ENCODE data around the gene REN.

DNA sequence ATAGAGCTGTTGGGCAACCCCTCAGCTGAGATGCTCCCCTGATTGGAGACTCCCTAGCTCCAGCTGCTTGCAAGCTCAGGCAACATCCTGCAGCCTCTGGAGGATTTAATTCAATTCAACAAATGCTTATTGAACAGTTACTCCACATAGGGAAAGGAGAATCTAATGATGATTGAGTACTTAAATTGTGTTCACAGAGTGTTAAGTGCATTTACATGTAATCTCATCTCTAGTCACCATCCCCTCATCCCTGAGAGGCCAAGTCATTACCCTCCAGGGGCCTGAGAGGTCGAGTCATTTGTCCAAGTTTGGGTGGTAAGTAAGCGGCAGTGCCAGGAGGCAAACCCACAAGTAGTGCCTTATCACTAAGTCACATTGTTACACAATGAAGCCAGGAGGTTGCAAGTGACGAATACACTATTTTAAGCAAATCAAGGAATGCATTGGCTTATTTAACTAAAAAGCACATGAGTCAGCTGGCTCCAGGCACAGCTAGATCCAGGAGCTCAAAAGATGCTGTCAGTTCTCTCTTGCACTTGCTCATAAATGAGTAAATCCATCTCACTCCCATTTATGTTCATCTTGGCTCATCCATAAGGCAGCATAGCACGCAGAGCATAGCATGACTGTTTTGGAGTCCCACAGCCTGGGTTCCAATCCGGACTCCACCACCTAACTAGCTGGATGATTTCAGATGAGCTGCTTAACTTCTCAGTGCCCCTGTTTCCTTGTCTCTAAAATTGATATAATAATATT, 64.3 kb downstream of the OPTC start:
- PRO-cap, 7 experiments = no peak in any of the 7 experiments

GRCh38 chr1:203583905-203584587, 42.6 kb upstream of the ATP2B4 start:
- PRO-cap, 7 experiments = no peak in any of the 7 experiments

- PRO-cap, 7 experiments = peak in 2 of 7 experiments; most common plus-strand start chr1:203649687 (in 1)
Observed at GRCh38 chr1:203649299-203649790, 22.7 kb downstream of the ATP2B4 start.

DNA sequence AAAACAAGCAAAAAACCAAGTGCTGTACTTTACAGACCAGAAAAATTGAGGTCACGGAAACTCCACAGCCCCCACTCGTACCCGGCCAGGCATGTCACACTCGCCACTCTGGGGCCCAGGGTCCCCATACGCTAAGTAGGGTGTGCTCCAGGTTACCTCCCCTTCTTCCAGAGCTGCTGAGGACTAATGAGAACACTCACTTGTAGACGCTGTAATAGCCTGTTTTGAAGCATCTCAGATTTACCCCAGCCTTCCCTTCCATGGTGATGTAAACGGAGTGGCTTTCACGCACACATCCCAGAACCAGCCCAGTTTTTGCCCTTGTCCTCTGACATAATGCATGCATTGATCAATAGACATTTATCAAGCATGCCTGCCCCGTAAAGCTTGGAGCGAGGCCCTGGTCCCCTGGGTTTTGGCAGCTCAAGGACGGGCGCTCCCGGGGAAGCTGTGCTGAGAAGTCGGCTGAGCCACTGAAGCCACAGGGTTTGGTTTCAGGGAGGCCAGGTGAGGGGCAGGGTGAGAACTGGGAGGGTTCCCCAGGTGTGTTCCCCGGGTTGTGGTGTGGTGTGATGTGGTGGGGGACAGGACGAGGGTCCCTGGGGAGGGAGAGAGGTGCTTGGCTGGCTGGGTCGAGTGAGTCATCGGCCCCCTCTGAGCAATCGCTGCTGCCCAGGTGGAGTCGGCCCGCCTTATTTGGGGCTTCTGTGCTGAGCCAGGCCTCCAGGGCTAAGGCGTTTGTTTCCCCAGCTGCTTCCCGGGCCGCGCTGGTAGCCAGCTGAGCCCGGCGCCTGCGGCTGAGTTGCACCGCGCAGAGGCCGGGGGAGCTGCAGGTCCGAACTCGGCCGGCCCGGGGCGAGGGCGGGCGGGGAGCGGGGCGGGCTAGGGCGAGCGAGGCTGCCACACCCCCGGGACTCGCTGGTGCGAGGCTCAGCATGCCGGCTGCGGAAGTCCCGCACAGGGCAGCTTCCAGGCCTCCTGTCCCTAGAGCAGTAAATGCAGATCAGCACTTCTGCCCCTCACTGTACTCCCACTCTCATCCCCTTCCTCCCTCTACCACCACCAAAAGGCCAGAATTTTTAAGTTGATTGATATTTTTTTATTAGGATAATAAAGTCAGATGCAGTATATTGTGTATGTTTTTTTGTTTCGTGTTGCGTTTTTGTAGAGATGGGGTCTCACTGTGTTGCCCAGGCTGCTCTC, 23.6 kb downstream of the ATP2B4 start:
- PRO-cap, 7 experiments = peak in 5 of 7 experiments; most common plus-strand start position 331 of the sequence (in 1); most common minus-strand start position 188 of the sequence (in 3)

DNA sequence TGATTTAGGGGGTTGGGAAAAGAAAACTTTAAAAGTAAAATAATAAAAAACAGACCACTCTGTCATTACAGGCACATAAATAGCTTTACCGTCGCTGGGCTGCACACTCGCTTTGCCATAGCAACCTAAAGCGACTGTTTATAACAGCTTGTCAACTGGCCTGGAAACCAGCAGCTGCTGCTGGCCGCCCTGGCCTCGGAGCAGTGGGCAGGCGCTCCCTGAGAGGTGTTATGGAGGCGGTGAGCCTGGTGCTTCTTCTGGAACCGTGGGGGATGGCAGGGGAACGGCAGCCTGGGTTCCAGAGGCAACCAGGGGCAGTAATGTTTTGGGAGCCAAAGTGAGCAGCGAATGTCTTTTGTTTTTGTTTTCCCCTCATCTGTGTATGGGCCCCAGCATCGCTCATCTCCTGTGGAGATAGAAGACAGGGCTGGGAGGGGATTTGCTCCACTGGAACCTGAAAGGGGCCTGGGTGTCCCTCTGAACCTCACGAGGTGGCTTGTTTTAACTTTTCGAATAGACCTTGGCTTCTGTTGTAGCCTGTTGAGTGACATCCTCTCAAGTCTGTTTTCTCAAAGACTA, 45.8 kb downstream of the ATP2B4 start:
- PRO-cap, 7 experiments = peak in 1 of 7 experiments; most common plus-strand start position 201 of the sequence (in 1)

DNA sequence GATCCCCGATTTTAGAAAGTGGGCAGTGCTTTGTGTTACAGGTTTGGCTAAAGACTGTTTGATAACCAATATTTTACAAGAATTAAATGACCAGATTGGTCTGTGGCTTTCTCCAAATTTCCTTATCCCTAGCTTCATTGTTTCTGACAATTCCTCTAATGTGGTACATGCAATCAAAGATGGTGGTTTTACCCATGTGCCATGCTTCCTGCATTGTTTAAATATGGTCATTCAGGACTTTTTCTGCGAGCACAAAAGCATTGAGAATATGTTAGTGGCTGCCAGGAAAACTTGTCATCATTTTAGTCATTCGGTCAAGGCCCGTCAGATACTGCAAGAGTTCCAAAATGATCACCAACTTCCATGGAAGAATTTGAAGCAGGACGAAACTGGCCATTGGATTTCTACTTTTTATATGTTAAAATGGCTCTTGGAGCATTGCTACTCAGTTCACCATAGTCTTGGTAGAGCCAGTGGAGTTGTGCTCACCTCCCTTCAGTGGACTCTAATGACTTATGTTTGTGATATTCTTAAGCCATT, 3.7 kb downstream of the ZBED6 start:
- PRO-cap, 7 experiments = no peak in any of the 7 experiments

DNA sequence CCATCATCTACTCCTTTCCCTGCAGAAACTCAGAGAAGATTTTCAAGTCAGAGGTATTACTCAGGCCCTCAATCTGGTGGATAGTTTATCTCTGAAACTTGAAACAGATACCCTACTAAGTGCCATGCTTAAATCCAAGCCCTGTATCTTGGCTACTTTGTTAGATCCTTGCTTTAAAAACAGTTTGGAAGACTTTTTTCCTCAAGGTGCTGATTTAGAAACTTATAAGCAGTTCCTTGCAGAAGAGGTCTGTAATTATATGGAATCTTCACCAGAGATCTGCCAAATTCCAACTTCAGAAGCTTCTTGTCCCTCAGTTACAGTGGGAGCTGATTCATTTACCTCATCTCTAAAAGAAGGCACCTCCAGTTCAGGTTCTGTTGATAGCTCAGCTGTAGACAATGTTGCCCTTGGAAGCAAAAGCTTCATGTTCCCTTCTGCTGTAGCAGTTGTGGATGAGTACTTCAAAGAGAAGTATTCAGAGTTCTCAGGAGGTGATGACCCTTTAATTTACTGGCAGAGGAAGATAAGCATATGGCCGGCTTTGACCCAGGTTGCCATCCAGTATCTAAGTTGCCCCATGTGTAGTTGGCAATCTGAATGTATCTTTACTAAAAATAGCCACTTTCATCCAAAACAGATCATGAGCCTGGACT, 4.4 kb downstream of the ZBED6 start:
- PRO-cap, 7 experiments = no peak in any of the 7 experiments

DNA sequence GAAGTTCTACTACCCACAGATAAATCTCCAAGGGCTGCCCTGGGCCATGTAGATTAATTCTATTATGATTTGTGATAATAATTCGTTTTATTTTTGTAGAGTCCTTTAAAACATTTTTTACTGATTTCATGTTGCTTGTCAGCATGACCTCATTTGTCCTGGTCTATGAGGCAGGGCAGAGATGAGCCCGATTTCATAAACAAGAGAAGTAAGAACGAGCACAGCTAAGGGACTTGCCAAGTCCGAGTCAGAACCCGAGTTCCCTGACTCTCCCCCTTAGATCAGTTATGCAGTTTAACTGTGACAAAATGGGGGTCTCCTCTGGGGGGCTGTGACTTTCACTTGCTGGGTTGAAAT, 31.1 kb upstream of the SOX13 start:
- PRO-cap, 7 experiments = no peak in any of the 7 experiments

GRCh38 chr1:204073821-204074166, 879 bp downstream of the SOX13 start:
- PRO-cap, 7 experiments = no peak in any of the 7 experiments

DNA sequence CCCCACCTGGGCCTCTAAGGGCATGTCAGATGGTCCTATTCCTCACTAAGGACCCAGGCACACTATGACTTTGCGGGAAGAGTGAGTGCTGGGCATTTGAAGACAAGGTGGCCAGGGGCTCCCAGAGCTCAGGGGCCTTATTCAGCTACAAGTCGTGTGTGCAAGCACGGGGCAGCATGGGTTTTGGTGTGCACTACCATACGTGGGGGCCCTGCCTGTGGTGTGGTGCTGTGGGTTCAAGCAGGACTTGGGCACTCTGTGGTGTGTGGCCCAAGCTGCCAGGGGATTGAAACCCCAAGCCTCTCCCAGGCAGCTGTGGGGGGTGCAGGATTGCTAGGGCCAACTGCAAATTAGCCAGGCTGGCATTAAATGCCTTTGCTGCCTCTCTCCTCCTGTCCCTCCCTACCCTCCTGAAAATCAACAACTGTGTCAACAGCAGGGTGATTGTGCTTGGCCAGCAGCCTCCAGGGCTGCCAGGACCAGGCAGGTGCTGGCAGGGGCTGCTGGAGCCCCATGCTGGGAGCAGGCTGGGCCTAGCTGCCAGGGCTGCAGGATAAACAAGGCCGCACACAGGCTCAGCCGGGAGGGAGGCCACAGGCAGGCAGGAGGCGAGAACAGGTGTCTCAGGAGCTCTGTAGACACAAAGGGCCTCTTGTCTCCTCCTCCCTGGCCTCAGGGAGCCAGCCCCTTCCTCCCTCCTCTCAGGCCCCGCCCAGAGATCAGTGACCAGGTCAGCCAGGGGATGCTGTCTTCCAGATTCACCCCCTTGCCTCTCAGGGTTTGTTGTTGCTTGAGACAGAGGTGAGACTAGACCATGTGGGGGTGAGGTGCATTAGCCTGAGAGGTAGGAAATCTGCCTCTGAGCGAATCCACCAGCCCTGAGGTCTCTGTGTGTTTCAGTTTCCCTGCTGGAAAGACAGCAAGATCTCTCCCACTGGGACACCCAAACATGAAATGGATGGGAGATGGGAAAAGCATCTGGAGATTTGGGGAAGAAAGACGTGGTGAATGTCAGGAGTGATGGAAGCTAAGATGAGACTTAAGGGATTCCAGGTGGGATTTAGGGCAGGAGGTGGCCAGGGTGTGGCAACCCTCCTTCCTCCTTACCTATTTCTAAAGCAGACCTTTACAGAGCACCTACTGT, 11.5 kb downstream of the SOX13 start:
- PRO-cap, 7 experiments = no peak in any of the 7 experiments

DNA sequence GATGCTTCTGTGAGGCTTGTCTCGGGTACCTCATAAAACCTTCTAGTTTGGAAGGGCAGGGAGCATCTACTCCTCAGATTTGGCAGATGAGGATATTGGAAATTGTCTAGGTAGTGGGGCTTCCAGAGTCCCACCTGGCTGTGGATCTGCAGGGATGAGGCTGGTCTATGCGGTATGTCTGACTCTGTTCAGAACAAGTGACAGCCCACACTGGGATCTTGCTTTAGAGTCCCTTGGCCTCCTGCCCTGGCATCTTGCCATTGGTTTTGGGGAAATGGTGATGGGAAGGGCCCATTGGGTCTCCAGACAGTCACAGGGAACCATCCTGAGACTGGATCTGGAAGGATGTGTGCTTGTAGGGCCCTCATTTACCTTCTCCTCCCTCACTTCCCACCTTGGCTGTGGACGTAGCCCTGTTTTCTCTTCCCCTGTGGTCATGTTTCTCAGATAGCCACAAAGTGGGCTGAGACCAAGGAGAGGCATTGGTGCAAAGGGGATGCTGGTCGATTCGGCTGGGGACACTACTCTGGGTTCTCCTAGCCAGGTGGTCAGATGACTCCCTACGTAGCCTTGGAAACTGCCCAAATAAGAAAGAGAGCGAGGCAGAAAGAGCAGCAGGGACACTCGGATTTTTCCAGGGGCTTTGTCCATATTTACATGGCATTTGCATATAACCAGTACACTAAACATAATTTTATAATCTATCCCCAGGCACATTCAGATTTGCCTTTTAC, 15.0 kb downstream of the SOX13 start:
- PRO-cap, 7 experiments = no peak in any of the 7 experiments

GRCh38 chr1:204094861-204095190, 21.9 kb downstream of the SOX13 start:
- PRO-cap, 7 experiments = no peak in any of the 7 experiments

DNA sequence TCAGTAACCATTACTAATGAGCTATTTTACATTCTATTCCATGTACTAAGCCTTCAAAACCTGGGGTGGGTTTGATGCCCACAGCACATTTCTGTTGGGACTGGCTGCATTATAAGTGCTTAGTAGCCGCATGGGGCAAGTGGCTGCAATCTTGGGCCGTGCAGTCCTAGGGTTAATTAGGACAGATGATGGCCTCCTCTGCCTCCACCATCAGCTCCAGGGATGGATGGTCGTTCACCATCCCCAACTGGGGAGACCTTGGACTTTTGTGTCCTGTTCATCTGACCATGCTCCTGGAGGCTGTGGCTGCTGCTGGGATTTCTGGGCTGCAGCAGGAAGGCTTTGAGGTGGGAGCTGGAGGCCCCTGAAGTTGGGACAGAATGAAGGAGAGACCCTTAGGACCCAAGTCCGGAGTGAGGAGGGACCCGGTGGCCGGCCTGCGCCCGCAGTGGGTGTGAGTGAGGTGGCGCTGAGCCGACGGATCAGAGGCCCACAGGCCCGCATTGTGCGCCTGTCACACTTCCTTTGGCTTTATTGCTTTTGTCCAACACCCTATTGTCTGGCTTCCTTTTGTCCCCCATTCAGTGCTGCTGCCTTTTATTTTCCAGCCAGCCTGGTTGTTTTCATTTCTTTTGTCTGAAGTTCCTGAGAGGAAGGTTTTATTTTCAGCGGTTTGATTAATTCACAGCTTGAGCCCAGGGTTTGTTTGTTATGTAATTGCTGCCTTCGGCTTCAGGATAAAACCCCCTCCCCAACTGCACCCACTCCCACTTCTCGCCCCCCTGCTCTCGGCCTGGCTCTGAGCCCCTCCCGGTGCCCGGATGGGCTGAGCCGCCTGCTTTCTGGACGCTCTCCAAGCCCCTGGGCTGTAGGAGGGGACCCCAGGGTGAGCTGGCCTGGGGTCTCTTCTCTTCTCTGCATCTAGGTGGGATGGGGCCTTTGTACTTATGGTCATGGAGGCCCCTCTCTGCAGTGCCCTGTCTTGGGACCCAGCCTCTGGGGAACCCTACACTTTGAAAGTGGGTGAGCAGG, 35.6 kb downstream of the SOX13 start:
- PRO-cap, 7 experiments = no peak in any of the 7 experiments

DNA sequence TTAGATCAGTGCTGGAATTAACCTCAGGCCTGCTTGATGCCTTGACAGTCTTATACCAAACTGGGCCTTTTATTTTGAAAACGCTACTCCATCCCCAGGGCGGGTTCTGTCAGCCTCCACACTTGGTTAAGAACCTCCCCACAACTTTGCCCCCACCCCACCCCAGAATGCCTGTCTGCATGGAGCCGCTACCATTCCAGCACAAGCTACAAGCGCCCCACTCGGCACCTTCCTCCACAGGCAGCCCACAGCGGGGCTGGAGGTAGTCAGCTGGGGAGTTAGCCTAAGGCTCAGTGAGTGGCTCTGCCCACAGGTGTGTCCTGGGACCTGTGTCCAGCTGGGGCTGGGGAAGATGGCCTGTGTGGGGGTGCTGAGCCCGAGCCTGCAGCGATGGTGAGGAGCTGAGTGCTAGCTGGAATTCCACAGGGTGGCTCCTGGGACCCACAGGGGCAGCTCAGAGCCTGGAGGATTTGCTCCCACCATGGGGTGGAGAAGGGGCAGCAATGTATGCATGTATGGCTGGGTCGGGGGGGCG, 1.1 kb downstream of the ETNK2 start:
- PRO-cap, 7 experiments = no peak in any of the 7 experiments

GRCh38 chr1:204151220-204151554, 657 bp downstream of the ETNK2 start:
- PRO-cap, 7 experiments = peak in 4 of 7 experiments; most common plus-strand start chr1:204151451 (in 3)

DNA sequence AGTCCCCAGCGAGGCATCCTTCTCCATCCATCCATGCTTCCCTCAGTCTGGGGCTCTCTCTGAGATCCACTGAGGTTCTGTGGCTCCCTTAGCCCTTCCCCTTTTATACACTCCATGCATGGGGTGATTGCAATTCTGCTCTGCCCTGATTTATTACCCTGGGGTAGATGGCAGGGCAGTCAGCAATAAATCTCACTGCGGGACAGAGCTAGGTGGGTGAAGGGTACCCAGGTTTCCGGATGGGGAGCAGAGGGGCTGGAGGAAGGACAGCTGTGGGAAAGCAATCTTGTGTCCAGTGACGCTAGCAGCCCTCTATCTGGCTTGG, at the start of gene REN:
Gene REN (minus strand): TSS at position 79 of the 325 bp plus-strand sequence.
- PRO-cap, 7 experiments = no peak in any of the 7 experiments

GRCh38 chr1:204287437-204288841, 71.8 kb downstream of the PLEKHA6 start:
- PRO-cap, 7 experiments = no peak in any of the 7 experiments

DNA sequence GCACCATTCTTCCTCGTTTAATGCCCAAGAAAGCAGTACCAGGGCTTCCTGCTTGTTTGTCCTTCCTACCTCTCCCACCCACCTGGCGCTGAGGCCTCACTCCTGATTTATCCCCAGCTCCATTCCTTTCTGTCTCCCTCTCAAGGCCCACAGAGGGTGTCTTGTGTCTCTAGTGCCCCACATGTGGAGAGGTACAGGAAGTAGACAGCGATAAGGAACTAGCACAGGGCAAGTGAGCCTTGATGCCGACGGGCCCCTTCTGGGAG, 32.6 kb downstream of the PLEKHA6 start:
- PRO-cap, 7 experiments = no peak in any of the 7 experiments

GRCh38 chr1:204407561-204408426, 3.8 kb downstream of the PPP1R15B start:
- PRO-cap, 7 experiments = no peak in any of the 7 experiments

GRCh38 chr1:204410459-204411516, 829 bp downstream of the PPP1R15B start:
- PRO-cap, 7 experiments = peak in 7 of 7 experiments; most common plus-strand start chr1:204411041 (in 5); most common minus-strand start chr1:204410528 (in 1)

Measured in T-cell (primary cell).